HT-29 (cell line): ENCODE measurements around a stretch of chr21.

- RAMPAGE, long total RNA, result no peak
Observed at GRCh38 chr21:15221921-15222524, 157.2 kb upstream of the NRIP1 start.

GRCh38 chr21:15731216-15731641, 1.4 kb downstream of the USP25 start:
- RAMPAGE, long total RNA, result no peak

GRCh38 chr21:15842162-15842773, 112.5 kb downstream of the USP25 start:
- RAMPAGE, long total RNA, result no peak

- RAMPAGE, long total RNA, result no peak
Observed at GRCh38 chr21:16078809-16079056, 349.0 kb downstream of the USP25 start.

DNA sequence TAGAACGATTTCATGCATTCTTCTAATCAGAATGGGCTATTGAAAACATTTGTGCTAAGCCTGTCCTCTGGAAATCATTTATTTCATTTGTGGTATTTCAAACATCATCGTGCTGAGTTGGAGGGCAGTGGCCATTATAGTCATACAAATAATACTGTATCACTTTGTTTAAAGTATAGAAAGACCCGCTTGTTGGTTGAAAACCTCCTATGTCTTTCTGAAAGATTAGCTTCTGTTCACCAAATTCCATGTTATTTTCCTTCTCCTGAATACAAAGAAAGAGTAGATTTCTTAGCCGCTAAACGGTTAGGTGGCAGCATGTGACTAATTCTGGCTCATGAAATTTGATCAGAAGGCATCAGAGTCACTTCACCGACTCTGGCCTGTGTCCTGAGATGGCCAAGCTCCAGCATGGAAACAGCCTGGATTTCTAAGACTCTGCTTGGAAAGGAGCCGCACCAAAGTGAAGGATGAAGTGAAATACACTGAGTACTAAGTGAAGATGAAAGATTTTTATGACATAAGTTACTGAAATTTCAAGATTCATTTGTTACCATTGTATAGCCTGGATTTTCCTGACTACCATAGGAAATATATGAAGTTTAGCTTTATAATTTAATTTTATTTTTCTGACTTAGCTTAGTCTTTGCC, 355.1 kb downstream of the USP25 start:
- RAMPAGE, long total RNA, result no peak

GRCh38 chr21:16086995-16087393, 357.2 kb downstream of the USP25 start:
- RAMPAGE, long total RNA, result no peak

DNA sequence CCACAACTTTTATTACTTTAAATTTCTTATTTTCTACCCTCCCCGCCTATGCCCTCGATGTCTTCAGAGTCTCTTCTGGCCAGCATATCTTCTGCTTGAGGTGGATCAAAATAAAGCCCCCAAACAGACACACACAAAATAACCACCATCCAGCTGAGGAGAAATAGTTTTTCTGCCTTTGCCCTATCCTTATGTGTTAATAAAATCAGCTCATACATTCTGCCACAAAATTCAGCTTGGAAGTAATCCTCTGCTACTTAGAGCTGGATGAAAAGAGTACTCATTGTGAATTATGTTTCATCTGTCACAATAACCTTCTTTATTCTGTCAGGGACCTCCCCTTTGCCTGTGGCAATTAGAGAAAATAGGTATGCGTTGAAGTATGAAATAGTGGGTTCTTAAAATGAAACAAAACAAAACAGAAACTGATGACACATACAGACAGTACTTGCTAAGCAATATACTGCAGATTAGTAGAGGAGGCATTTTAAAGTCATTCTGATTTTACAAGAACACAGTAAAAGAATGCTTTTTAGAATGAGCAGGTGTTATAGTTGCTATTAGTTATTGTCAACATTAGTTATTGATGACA, 578.4 kb downstream of the USP25 start:
- RAMPAGE, long total RNA, result no peak

- RAMPAGE, long total RNA, result no peak
Observed at GRCh38 chr21:16309372-16310135, 579.8 kb downstream of the USP25 start.

- RAMPAGE, long total RNA, result no peak
Observed at GRCh38 chr21:16539706-16539905, 809.8 kb downstream of the USP25 start.

DNA sequence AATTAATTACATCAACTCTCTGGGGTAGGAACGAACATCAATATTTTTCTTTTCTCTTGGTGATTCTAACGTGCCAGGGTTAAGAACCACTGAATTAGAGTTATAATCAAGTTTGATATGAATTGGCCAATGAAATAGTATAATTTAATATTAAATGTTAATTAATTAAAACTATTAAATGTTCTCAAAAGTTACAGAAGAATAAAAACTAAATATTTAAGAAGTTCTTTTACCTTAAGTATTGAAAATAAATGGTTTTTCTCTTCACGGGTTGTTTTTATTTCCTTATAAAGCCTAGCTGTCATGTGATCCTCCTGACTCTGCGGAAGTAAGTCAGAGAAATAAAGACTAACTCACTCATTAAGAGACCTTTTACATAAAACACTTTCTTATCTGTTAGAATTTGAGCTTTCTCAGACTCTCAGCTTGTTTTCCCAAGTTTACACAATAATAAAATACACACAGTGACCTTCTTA, 45.7 kb upstream of the CXADR start:
- RAMPAGE, long total RNA, result no peak

DNA sequence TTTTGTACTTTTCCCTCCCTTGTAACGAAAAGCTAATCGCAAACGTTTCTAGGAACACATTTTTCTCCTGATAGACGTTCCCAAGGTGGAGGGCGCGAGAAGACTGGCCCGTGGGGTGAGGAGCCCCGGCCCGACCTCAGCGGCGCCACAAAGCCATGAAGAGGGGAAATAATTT, 978 bp downstream of the BTG3 start:
- RAMPAGE, long total RNA, result no peak

DNA sequence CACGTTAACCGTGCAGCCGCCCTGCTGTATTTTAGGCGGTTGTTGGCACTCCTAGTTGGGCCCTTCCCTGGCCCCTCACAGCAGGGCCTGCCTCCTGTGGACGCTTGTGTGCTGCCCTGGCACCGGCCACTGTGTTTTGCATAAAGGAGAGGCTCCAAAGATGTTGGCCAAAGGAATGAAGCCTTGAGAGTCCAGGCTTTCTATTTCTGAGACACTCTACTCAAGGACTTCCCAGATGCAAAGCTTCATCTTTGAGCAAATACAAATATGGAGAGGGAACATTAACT, 683 bp upstream of the BTG3 start:
- RAMPAGE, long total RNA, result no peak

DNA sequence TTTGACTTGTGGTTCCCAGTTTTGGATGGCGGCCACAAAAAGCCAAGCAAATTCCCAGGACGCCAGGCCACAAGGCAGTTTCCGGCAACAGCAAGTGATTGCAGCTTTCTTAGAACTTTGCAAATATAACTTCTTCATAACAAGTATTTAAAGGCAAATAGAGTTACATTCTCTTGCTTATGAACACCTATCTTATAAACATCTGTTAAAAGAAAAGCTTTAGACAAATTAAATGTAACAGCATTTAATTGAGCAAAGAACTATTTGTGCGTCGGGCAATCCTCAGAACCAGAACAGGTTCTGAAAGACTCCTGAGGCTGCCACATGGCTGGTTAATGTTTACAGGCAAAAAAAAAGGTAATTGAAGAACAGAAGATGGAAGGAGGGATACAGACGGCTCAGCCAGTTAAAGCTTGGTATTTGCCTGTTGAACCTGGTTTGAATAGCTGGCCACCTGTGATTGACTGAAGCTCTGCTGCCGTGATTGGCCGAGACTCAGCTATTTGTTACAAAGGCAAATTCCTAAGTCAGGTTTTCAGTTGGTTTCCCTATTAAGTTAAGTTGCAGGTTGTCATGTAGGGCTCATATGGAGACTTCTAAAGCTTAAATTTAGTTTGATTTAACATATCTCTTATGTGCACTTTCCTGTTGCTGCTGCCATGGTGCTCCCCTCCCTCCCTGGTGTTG, 80.7 kb downstream of the C21orf91 start:
- RAMPAGE, long total RNA, result no peak

DNA sequence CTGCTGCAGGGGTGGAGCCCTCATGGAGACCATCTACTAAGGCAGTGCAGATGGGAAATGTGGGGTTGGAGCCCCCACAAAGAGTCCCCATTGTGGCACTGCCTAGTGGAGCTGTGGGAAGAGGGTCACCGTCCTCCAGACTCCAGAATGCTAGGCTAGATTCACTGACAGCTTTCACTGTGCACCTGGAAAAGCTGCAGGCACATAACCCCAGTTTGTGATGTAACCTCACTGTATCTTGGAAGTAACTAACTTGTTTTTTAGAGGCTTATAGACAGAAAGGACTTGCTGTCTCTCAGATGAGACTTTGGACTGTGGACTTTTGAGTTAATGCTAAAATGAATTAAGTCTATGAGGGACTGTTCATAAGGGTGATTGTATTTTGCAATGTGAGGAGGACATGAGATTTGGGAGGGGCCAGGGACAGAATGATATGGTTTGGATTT, 10.7 kb downstream of the C21orf91 start:
- RAMPAGE, long total RNA, result no peak

DNA sequence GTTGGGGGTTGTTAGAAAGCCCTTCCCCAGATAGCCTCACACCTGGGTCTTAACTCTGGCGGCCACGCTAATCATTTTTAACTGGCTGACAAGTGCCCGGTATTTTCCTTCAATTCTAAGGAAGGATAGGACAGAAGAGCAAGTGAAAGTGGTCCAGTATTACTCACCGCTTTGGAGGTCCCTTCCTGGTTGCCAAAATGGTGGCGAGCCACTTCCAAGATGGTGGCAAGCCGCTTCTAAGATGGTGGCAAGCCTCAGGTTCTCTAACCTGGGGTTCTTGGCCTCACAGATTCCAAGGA, 356.0 kb upstream of the TMPRSS15 start:
- RAMPAGE, long total RNA, result no peak

GRCh38 chr21:18832914-18833518, 429.4 kb upstream of the TMPRSS15 start:
- RAMPAGE, long total RNA, result no peak

- RAMPAGE, long total RNA, result no peak
Observed at GRCh38 chr21:21200045-21200606, 201.9 kb downstream of the NCAM2 start.

GRCh38 chr21:23886835-23887269, 1720.4 kb downstream of the MRPL39 start:
- RAMPAGE, long total RNA, result no peak

GRCh38 chr21:24545402-24545791, 1061.9 kb downstream of the MRPL39 start:
- RAMPAGE, long total RNA, result no peak

DNA sequence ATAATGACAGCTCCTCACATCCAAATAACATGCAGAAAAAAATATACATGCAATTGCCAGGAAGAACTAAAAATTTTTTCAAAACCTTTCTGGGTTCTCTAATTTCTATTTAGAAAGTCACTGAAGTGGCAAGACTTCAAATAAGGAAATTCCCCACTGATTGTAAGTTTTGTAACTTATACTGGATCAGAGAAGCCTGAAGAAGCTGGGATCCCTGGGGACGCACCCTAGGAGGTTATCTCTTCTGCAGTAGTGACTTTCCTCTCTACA, 182.7 kb downstream of the MRPL39 start:
- RAMPAGE, long total RNA, result no peak